ENCODE results near the genes COL13A1, NODAL and TBATA.

DNA sequence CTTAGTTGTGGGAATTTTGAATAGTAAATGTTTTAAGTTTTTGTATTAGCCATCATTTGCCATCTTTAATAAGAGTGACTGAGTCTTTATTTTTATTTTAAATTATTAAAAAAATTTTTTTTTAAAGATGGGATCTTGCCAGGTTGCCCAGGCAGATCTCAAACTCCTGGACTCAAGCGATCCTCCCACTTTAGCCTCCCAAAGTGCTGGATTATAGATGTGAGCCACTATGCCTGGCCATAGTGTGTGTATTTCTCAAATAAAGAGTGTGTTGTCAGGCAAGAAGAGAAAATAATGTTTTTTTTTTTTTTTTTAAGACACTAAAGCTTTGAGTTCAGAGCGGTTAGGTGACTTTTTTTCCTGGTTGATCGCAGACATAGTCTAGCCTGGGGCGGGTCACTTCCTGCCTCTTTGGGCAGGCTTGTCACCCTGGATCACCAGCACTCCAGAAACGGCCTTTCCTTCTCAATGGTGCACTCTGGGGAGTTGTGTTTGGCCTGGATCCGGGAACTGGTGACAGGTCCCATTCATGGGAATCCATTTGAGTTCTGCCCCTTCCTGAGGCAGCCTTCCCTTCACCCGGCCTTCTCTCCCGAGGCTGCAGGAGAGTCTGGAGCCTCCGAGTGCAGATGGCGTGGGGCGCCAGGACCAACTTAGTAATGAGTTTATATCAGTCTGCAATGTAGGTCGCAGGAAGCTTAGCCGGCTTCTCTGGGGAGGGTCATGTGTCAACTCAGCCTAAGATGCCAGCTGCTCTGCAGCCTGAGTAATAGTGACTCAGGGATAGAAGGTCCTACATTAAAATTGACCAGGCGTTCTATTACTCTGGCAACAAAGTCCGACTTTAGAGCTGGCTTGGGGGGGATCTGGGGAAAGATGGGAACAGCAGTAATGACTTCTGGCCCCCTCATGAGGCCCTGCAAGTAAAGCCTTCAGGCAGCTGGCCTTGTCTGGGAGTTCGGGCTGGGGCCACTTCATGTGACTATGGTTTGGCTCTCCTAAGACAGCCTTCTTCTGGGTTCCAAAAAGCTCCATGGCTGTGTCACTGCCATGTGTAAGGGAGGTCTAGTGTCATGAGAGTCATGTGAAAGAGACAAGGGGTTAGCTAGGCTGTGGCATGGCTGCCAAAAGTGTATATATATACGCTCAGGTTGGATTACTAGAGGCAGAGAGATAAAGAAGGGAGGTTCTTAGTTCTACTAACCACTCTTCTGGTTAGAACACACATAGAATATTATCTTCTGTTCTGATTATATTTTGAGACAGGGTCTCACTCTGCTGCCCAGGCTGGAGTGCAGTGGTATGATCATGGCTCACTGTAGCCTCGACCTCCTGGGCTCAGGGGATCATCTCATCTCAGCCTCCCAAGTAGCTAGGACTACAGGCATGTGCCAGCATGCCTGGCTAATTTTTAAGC, 44.0 kb downstream of the HK1 start:
- PRO-cap, 3 experiments, result no peak in any of the 3 experiments

DNA sequence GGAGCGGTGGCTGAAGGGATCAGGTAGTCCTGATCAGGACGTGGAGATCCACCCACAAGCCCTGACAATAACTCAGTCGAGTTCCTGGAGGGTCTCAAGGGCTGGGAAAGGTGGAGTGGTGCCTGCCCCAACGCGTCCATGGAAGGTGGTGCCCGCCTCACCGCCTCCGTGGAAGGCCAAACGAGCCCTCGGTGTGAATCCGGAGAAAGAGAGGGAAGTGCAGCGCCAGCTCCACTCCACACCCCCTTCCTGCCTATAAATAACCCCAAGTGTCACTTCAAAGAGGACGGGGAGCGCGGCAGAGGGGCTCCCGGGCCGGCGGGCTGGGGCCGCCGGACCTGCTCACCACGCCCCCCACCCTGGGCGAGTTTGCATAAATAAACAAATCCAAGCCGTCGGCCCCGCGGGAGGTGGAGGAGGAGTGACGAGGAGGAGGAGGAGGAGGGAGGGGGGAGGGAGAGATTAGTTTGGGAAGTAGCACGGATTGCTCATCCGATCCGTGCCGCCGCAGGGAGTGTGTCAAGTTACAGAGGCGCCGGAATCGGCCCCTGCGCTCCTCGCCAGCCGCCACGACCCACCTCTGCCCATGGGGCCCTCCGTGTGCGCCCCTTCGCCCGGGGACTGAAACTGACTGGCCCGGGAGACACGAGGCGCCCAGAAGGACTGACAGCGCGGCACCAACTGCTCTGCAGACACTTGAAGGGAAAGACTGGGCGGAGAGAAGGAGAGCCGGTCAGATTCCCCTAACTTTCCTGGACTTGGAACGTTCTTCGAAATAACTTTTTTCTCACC, at the start of gene COL13A1:
Gene COL13A1, plus strand, starts transcription at position 491 of the 792 bp plus-strand sequence.
- PRO-cap, 3 experiments, result peak in 2 of 3 experiments; most common plus-strand start position 491 of the sequence (in 2)

DNA sequence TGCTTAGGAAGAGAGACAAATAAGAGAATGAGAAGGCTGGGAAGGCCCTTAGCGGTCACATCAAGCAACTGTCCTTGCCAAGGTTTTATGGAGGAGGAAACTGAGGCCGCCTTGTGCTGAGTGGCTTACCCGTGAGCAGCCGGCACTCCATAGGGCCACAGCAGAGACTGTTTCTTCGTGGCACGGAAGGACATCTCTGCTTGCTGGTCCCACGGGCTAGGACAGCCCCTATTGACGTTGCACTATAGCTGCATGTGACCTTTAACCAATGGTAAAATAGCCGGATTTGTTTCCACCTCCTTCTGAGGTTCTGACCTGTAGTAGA, 96.1 kb upstream of the MACROH2A2 start:
- PRO-cap, 3 experiments, result no peak in any of the 3 experiments

DNA sequence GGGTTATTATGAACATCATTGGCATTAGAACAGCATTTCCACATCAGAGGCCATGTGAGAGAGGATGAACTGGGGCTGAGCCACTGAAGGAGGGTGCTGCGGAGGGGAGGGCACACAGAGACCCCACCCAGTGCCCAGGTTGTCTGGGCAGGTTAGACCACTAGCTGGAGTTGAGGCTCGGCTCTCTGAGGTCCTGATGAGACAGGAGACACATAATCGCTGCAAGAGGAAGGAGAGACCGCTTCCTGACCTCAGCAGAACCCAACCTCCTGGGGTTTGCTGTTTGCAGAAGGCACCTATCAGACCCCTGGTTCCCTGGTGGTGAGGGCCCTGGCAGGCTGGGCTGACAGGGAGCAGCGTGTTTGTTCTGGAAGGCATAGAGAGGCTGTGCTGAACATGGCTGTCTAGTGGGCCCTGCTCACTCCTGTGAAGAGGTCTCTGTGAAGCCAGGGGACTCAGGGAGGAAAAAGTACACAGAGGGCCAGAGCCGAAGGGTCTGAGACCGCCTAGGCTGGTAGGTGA, 39.3 kb upstream of the NPFFR1 start:
- PRO-cap, 3 experiments, result no peak in any of the 3 experiments

- PRO-cap, 3 experiments, result no peak in any of the 3 experiments
Measured at GRCh38 chr10:70331705-70332253, 48.0 kb upstream of the NPFFR1 start.

DNA sequence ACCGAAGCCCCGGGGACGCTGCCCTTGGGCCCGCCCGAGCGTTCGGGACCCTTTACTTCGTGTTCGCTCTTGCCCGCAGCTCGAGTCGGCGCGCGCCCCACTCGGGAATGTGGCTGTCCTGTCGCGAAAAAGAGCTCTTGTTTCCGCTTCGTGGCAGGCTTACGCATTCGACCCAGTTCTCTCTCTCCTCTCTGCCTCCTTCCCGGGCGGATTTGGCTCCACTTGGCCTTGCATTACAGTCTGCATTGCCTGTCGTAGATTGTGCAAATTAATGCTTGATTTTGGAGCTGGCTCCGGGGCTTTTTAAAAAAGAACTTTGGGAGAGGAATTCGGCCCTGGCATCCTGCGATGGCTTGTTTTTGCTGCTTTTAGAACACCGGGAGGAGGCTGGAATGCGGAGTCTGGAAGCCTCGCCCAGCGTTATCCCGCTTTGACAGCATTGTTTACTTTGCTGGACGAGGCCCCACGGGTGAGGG, 741 bp downstream of the EIF4EBP2 start:
- PRO-cap, 3 experiments, result peak in 3 of 3 experiments; most common plus-strand start position 166 of the sequence (in 1); most common minus-strand start position 111 of the sequence (in 2)

DNA sequence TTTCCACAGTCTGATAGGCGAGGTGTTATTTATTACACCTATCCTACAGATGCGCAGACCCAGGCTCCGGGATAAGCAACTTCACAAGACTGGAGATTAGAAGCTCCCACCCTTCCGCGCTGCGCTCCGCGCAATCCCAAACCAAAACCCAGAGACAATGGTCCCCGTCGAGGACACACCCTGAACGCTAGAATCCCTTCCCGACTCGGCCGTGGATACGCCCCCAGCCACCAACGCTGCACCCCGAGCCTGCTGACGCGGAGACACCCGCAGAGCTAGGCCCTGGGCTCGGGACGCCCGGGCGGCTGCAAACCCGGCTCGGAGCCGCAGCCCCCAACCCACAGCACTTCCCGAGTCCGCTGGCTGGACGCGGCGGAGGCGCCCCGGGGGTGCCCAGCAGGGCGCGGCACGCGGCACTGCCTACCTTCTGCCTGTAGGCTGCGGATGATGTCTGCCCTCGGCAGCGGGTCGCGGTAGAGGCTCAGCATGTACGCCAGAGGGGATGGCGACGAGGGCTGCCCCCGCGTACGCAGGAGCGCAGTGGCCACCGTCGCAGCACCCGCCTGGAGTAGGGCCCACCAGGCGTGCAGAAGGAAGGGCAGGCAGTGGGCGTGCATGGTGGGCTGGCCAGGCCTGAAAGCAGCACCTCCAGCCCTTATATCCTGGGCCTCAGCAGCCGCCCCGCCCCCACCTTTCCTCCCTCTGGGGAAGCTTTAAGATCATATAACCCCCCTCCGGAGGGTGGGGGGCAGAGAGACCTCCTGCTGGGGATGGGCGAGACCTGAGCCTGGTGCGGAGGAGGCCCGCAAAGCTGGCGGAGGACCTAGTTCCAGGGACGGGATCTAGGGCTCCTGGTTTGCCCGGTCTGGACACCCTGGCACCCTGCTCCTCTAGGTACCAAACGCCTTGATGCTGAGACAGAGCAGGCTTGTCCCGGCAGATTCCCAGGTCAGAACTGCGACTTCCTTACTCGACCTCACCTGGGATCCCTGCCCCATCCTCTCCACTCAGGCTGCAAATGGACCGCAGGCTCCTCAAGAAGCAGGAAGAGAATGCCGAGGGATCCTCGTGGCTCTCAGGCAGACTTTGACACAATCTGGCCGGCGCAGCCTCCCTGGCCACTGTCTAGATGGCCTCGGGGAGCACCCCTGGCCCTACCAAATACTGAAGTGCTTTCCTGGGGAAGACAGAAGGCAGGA, at the start of gene NODAL:
Gene NODAL, minus strand, starts transcription at position 631 of the 1,199 bp plus-strand sequence.
- PRO-cap, 3 experiments, result no peak in any of the 3 experiments

- PRO-cap, 3 experiments, result no peak in any of the 3 experiments
Measured at GRCh38 chr10:70679420-70680120, 7.3 kb downstream of the ADAMTS14 start.

DNA sequence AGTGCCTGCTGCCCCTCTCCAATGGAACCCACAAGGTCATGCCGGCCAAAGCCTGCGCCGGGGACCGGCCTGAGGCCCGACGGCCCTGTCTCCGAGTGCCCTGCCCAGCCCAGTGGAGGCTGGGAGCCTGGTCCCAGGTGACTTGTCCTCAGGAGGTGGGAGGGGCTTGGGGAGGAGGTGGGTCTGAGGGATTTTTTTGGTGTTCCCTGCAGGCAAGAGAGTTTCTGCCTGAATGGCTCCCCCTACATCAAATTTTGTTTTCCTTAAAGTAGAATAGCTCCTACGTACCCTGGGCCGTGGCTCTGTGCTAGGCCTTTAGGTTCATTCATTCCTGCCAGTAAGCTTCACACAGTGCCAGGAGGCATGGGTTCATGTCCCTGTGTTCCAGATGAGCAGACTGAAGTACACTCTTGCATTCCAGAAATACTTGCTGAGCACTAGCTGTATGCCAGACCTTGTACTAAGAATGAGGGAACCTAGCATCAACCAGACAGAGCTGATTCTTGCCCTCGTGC, 31.2 kb downstream of the TBATA start:
- PRO-cap, 3 experiments, result no peak in any of the 3 experiments

GRCh38 chr10:70785081-70785541, at the start of gene TBATA:
TSS of gene TBATA (minus strand) at chr10:70785377.
- PRO-cap, 3 experiments, result no peak in any of the 3 experiments

- PRO-cap, 3 experiments, result no peak in any of the 3 experiments
Measured at GRCh38 chr10:70887215-70887785, 1.1 kb downstream of the PCBD1 start.

- PRO-cap, 3 experiments, result no peak in any of the 3 experiments
Measured at GRCh38 chr10:71068677-71069210, 143.6 kb upstream of the UNC5B start.

- PRO-cap, 3 experiments, result no peak in any of the 3 experiments
Measured at GRCh38 chr10:71211894-71212101, 572 bp upstream of the UNC5B start.

DNA sequence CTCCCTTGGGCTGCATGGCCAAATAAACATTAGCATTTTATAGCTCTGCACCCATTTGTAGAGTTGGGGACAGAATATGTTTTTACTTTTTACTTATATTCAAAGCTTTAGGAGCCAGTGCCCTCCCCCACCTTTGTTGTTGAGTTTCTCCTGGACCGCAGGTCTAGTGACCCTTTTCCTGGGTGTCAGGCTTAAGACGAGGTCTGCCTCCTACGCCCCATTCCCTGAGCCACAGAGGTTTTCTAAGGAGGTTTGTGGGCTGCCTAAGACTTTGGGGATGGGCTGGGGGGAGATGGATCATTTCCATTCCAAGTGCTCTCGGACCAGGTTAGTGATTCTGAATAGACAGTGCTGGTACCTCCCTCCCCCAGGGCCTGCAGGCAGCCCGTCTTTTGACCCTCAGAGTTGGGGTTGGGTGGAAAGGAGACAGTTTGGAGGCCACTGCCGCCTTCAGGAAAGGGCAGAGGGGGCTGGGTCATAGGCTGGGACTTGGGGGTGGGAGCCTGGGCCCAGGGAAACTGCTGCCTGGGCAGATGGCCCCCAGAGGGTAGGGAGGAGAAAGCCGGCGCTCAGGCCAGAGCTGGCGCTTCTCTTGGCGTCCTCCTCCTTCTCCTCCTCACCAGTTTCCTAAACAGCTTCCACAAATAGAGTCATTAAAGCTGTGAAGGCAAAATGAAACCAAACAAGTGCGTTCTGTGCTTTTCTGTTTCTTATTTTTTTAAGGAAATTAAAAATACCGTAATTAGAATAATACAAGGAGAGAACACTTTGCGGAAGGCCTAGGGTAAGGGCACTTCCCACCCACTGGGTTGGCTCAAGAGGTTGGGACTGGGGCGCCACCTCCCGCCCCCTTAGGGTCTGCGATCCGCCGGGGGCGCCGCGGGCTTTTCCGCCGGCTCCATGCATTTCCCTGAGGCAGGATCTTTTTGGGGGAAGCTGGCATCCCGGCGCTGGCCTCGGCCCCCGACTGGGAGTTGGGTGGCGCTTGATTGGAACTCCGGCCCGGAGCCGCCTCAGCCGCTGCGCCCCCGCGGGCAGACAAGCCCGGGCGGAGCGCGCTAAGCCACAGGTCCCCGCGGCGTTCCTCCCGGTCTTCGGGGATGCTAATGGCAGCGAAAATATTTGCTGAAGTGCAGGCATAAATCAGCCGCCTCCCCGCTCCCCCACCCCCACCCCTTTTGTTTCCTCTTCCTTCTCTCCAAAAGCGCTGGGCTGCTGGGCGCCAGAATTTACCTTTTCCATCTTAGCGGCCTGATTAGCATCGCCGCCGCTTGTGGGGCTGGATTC, 4.6 kb downstream of the UNC5B start:
- PRO-cap, 3 experiments, result peak in 1 of 3 experiments; most common minus-strand start position 629 of the sequence (in 1)

GRCh38 chr10:71302961-71303542, 16.0 kb upstream of the SLC29A3 start:
- PRO-cap, 3 experiments, result peak in 1 of 3 experiments; most common minus-strand start chr10:71303118 (in 1)

DNA sequence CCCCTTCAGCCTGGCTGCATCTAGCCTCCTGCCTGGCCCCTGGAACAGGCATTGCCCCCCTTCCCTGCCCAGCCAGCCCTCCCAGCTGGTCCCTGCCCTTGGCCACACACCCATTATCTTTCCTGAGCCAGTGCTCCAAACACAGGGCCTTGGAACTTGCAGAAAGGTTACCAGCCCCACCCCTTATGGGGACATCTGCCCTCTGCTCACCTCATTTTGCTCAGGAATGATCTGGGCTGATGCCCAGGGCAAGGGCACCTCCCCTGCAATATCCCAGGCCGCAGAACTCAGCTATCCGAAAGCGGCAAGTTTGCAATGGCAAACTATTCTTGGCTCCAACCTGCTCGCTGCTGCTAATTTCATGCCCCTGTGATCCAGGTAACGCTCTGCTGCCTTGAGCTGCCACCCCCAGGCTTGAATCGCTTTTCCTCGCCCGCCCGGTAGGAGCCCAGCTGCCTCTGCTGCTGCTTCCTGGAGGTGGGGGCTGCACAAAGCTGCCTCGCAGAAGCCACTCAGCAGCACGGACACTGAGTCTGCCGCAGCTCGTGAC, 18.1 kb downstream of the SLC29A3 start:
- PRO-cap, 3 experiments, result no peak in any of the 3 experiments

- PRO-cap, 3 experiments, result no peak in any of the 3 experiments
Measured at GRCh38 chr10:71340085-71340653, 21.1 kb downstream of the SLC29A3 start.

- PRO-cap, 3 experiments, result no peak in any of the 3 experiments
Measured at GRCh38 chr10:71358370-71358758, 38.4 kb upstream of the CDH23 start.

GRCh38 chr10:71462333-71462782, 65.6 kb downstream of the CDH23 start:
- PRO-cap, 3 experiments, result no peak in any of the 3 experiments

- PRO-cap, 3 experiments, result no peak in any of the 3 experiments
Measured at GRCh38 chr10:71638021-71639192, 81.2 kb downstream of the C10orf105 start.